Colonic mucosa (tissue), 1 donor: ENCODE measurements around the genes EIF2S1, PLEKHH1, PIGH and VTI1B.

- PRO-cap: bidirectional peak, plus-strand start at chr14:65413617, minus-strand start at chr14:65413629
These were observed 862 bp downstream of the FUT8 start for GRCh38 chr14:65413369-65413814.

- PRO-cap: no peak
These were observed 437.8 kb downstream of the FUT8 start for GRCh38 chr14:65850358-65850713.

- PRO-cap: no peak
These were observed 515.4 kb downstream of the FUT8 start for GRCh38 chr14:65927880-65928467.

DNA sequence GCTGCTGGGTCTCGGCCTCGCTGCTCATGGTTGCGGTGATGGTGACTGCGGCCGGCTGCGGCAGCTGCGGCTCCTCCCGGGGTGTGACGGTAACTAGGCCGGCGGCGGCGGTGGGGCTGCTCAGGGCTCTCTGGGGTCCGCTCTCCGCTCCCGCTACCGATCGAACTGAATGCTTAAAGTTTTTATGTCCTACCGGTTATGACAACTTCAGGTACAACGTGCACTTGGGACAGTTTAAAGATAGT is 472.5 kb upstream of the CCDC196 start:
- PRO-cap: unidirectional peak, minus-strand start at position 168 of the sequence

DNA sequence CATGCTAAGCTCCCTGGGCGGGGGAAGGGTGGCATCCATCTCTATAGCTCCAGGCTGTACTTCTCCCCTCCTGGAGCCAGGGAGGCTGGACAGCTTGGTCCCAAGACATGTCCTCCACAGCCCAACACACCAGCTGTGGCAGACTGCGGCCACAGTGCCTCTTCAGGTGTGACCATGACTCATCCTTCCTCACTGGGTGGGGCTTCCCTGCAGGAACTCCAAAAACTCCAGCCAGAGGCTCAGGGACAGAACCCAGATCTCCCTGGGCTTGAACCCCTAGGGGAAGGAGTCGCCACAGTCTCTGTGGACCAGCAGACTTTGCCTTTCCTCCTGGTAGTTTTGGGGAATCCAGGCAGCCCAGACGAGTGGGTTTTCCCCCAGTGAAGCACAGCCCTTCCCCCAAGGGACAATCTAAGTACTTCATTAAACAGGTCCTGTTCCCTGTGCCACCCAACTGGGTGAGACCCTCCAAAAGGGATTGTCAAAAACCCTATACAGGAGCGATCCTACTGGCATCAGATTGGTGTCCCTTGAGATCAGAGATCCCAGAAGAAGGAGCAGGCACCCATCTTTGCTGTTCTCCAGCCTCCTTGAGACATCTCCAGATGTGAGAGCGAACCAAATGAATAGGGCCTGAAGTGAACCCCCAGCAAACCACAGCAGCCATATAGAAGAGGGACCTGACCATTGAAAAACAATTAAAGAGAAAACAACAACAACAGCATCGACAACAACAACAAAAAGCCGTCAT is 194.1 kb downstream of the GPHN start:
- PRO-cap: no peak

- PRO-cap: no peak
These were observed 194.9 kb downstream of the GPHN start for GRCh38 chr14:66702635-66703476.

DNA sequence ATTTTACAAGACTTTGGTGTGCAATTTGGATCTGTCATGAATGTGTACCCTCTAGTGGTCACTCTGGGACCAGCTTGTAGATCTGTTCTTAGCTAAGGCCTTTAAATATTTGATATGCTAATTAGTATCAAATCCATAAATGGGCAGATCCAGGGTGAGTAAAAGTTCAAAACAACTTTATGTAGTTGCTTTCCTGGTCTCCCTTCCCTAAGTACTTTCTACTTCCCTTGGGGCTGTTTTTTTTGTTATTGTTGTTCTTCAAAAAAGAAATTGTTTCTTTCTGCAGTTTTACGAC is 238.4 kb downstream of the GPHN start:
- PRO-cap: no peak

GRCh38 chr14:67268300-67269045 is 27.2 kb downstream of the PALS1 start:
- PRO-cap: no peak

- PRO-cap: unidirectional peak, plus-strand start at chr14:67360353
These were observed at the start of gene EIF2S1 for GRCh38 chr14:67360136-67360643. Gene EIF2S1 (plus strand): TSS chr14:67360328.

DNA sequence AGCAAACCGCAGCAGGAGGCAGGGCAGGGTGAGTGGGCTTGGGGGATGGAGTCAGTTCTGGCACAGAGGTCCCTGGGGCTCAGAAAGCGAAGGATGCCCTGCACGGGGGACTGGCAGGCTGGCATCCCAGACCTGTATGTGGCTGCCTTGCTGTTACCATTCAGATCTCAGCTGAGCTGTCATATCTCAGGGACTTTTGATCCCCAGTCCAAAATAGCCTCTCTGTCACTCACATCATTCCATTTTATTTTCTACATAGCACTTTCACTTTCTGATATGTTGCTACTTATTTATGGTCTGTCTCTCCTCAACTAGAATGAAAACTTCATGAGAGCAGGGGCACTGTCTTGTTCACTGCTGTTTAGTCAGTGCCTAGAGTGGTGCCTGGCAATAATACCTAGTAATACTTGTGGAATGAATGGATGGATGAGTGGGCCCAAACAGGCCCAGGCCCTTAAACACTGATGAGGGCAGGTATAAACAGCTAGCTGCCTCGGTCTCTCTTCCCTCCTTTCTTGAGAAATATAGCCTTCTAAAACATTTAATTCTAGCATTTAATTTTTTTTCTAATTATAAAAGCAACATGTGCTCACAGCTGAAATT is 4.5 kb downstream of the TMEM229B start:
- PRO-cap: no peak

DNA sequence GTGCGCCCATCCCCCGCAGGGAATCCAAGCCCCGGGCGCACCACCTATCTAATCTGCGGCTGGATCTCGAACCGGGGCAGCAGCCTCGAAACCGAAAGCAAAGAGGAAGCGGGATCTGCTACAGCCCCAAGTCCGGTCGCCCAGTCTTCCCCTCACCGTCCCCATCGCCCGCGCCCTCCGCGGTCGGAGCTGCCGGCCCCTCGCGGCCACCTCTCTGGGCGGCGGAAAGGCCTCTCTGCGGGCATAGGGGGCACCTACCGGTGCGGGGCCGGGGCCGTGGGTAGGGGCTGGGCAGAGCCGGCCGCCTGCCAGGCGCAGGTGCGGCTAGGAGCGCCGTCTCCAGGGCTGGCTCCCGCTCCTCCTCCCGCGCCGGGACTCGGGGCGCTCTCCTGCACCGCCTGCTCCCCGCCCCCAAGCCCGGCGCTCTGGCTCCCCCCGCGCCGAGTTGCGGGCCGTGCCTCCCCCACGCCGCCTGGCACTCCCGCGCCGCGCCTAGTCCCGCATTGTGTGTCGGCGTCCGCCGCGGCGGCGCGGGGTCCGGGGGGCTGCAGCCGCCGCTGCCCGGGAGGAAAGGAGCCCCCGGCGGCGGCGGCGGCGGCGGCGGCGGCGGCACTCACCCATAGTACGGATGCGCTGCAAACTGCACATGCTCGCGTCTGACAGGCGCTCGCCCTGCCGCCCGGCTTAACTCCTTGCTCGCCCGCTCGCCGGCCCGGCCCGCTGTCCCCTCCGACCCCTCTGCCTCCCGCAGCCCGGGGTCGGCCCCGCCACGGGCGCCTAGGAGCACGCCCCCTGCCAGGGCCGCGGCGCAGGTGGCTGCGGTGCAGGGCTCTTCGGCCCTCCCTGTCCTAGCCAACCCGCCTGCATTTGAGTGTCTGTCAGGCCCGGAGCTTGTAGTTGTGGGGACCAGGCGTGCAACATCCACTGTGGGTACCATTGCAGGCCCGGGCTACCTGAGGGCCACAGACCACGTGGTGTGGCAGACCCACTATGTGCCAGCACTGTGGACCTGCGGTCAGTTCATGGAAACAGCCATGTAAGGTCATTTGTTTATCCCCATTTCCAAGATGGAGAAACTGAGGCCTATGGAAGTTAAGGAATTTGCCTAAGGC is 17.9 kb upstream of the PLEKHH1 start:
- PRO-cap: unidirectional peak, plus-strand start at position 100 of the sequence; unidirectional peak, plus-strand start at position 143 of the sequence; unidirectional peak, minus-strand start at position 361 of the sequence; unidirectional peak, minus-strand start at position 630 of the sequence; unidirectional peak, minus-strand start at position 658 of the sequence

GRCh38 chr14:67532707-67533809 is at the start of gene PLEKHH1:
Gene PLEKHH1 (plus strand): TSS chr14:67533290.
- PRO-cap: bidirectional peak, plus-strand start at chr14:67533124, minus-strand start at chr14:67533095

GRCh38 chr14:67567486-67568290 is 32.4 kb downstream of the PIGH start:
- PRO-cap: no peak

GRCh38 chr14:67599526-67600644 is at the start of gene PIGH:
Gene PIGH (minus strand): TSS chr14:67600268.
- PRO-cap: unidirectional peak, minus-strand start at chr14:67599846; bidirectional peak, plus-strand start at chr14:67600333, minus-strand start at chr14:67600261

DNA sequence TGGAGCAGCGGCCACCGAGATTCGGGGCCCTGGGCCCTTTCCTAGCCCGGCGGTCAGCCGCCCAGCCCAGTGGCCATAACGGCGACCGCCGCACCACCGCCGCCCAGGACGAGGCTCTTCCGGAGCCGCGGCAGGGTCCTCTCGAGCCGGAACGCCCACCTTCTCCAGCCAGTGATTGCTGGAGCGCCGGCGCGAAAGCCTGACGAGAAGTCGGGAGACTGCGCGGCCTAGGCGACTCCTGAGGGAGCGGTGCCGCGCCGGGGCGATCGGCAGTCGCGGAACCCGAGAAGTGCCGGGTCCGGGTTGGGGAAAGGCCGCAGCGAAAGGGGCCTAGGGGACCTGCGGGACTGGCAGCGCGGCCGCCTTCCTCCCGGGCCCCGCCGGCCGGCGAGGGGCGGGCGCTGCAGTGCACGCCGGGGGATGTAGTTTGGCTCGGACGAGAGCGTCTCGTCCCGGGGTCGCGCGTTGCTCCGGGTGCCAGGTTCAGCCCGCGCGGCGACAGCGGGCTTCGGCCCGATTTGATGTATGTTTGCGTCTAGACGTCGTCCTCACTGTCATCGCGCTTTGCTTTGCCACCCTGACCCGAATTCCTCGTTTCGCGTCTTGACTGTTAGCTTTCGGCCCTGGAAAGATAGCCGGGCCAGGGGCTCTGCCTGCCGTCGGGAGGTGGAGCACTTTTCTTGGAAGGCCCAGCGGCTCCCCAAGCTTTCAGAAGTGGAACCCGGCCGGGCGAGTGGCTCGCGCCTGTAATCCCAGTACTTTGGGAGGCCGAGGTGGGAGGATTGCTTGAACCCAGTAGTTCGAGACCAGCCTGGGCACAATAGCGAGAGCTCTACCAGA is at the start of gene VTI1B:
TSS of gene VTI1B (minus strand) at position 129 of the 840 bp plus-strand sequence.
- PRO-cap: bidirectional peak, plus-strand start at position 439 of the sequence, minus-strand start at position 129 of the sequence

DNA sequence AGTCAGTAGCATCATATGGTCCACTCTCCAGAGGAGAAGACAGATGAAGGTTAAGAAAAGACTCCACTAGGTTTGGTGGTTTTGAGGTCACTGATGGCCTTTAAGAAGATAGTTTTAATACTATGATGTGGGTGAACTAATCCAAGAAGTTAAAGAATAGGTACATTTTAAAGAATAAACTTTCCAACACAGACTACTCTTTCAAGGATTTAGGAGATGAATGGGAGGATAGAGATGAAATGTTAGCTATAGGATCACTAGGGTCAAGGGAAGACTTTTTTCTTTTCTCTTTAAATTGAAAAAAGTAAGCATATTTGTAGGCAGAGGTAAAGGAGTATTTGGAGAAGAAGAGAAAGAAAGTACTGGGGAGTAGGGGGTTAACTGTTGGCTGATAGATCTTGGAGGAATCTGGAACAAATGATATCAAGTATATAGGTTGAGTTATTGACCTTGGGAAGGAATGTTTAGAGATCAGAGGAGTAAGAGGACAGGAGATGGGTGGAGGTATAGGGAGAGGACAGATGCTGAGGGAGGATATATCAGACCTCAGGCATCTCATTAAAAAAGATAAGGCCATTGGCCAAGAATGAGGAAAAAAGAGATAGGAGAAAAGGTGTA is 135.0 kb downstream of the RAD51B start:
- PRO-cap: no peak

GRCh38 chr14:68074732-68075498 is 255.3 kb downstream of the RAD51B start:
- PRO-cap: no peak

- PRO-cap: no peak
These were observed 269.5 kb downstream of the RAD51B start for GRCh38 chr14:68089032-68089565.

GRCh38 chr14:68099107-68100049 is 279.8 kb downstream of the RAD51B start:
- PRO-cap: no peak

DNA sequence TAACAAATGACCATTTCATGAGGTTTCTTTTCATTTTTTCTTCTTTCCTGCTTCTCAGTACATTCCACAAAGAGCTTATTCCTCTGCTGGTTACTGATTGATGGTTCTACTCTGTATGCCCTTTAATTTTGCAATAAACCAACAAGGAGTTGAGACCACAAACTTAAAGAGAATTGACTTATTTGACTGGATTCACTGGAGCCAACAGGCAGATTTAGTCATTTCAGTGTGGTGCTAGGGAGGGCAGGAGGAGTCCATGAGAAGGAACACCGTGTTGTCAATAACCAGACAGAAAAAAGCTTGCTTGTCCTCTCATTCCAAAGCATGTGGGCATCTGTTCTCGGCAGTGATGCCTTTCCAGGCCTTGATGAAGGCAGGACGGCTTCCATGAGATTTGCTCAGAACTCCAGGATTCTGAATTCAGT is 459.4 kb downstream of the RAD51B start:
- PRO-cap: no peak